Measurements from ENCODE around the gene SLC5A8.

GRCh38 chr12:97490397-97490691 lies 583.3 kb downstream of the NEDD1 start:
- PRO-cap, result no peak
- RAMPAGE, long total RNA, 3 experiments, result no peak in any of the 3 experiments

DNA sequence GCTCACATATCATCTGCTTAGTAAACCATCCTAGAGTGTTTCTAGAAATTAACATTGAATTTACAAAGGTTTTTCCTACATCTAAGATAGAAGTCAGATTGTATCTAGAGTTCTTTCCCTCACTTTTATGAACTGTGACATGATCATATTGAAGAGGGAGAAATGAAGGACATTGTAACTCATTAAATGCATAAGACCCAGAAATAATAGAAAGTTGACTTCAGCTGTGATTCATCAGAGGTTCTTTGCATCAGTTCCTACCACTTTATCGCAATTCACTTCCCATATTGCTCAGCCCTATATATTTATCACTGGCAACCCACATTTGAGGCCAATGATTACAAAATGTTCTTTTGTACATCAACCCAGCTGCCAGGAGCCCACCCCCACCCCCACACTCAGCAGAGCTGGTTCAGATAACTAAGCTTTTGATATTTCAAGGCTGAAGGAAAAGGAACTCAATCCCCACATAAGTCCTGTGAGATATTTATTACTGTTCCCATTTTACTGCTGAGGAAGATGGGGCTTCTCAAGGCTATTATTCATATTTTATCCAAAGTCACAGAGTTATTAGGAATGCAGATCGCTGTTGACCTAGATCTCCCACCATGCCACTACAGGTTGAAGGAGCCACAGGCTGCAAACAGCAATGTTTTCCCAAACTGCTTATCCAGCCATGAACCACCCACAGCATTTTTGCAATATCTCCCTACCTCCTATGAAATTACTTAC lies 51.2 kb upstream of the TMPO start:
- PRO-cap, result no peak
- RAMPAGE, long total RNA, 3 experiments, result no peak in any of the 3 experiments

GRCh38 chr12:98492611-98492999 lies 22.8 kb upstream of the TMPO start:
- PRO-cap, result no peak
- RAMPAGE, long total RNA, 3 experiments, result no peak in any of the 3 experiments

DNA sequence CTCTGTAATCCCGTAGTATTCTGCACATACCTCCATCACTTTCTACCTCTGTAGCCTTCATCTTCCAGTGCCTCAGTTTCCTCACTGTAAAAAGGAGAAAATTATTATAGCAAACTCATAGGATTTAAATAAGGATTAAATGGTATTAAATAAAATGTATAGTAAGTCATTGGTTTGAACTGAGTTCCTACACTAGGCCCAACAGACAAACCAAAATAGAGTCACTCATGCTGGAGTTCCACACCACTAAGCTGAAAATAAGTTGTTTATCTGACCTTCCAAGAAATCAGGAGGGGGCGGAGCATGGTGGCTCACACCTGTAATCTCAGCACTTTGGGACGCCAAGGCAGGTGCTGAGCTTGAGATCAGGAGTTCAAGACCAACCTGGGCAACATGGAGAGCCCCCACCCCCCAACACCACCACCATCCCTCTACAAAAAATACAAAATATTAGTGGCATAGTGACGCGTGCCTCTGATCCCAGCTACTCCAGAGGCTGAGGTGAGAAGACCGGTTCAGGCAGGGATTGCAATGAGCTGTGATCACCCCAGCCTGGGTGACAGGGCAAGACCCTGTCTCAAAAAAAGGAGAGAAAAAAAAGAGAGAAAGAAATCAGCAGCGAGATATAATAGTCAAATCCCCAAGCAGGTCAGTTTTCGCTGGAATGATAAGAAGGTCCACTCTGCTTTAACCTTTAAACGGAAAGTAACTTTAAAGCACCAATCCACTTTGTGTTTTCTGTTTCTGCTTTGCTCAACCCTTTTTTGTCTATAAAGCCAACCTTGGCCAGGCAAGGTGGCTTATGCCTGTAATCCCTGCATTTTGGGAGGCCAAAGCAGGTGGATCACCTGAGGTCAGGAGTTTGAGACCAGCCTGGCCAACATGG lies 21.7 kb upstream of the TMPO start:
- PRO-cap, result no peak
- RAMPAGE, long total RNA, 3 experiments, result no peak in any of the 3 experiments

DNA sequence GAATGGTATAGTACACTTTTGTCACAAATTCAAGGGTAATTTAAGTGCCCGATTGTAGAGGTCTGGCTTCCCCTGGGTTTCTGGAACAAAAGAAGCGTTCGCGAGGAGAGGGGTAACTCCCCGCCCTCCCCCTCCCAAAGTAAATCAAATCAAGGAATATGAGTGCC lies 526 bp upstream of the TMPO start:
- PRO-cap, result no peak
- RAMPAGE, long total RNA, 3 experiments, result no peak in any of the 3 experiments

GRCh38 chr12:98574312-98574759 lies 19.1 kb upstream of the SLC25A3 start:
- PRO-cap, result no peak
- RAMPAGE, long total RNA, 3 experiments, result no peak in any of the 3 experiments

GRCh38 chr12:98643822-98644669 lies 542 bp downstream of the IKBIP start:
- PRO-cap, result no peak
- RAMPAGE, long total RNA, 3 experiments, result no peak in any of the 3 experiments

GRCh38 chr12:99238421-99238717 lies 409.2 kb upstream of the GARIN6 start:
- PRO-cap, result no peak
- RAMPAGE, long total RNA, 3 experiments, result no peak in any of the 3 experiments

- PRO-cap, result no peak
- RAMPAGE, long total RNA, 3 experiments, result no peak in any of the 3 experiments
These were observed 14.5 kb downstream of the BLTP3B start for GRCh38 chr12:100128078-100128658.

DNA sequence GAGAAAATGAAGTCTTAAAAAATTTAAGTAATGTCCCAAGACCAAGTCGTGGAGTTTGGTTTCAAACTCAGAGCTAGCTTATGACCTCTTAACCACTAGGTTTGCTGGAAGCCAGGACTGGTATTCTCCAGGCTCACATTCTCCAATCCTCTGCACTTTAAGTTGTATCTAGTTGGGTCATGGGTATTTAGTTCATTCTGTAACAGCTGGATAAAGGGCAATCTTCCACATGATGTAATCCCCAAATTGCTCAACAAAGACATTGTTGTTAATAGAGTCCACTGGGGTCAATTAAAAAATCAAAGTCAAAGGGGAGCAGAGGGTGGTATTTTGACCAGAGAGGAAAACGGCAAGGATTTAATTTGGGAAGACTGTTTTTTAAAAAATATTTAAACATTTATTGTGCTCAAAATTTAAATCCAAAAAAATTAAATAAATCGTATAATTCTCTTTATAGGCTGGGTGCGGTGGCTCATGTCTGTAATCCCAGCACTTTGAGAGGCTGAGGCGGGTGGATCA lies 17.7 kb upstream of the GAS2L3 start:
- PRO-cap, result no peak
- RAMPAGE, long total RNA, 3 experiments, result no peak in any of the 3 experiments

- PRO-cap, result unidirectional peak, minus-strand start at chr12:100567353
- RAMPAGE, long total RNA, 3 experiments, result no peak in any of the 3 experiments
These were observed 6.2 kb upstream of the GAS2L3 start for GRCh38 chr12:100567216-100567706.

- PRO-cap, result no peak
- RAMPAGE, long total RNA, 3 experiments, result no peak in any of the 3 experiments
These were observed 3.2 kb downstream of the GAS2L3 start for GRCh38 chr12:100576653-100577076.

- PRO-cap, result no peak
- RAMPAGE, long total RNA, 3 experiments, result no peak in any of the 3 experiments
These were observed at the start of gene SLC5A8 for GRCh38 chr12:101209502-101210616. TSS of gene SLC5A8 (minus strand) at chr12:101210238.

DNA sequence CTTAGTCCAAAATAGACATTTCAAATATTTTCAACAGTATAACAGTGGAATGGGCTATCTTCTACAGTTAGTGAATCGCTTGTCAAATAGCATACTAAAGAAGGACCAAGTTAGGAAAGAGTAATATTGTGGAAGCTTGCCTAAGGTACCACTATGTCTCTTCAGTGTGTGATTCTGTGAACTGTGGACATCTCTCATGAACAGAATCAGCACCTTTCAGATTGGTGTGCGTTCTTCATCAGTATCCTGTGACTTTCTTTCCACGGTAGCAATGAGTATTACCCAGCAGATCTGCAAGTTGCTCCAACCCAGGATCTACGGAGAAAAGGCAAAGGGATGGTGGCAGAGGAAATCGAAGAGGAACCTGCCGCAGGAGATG lies 37.3 kb downstream of the UTP20 start:
- PRO-cap, result no peak
- RAMPAGE, long total RNA, 3 experiments, result no peak in any of the 3 experiments

DNA sequence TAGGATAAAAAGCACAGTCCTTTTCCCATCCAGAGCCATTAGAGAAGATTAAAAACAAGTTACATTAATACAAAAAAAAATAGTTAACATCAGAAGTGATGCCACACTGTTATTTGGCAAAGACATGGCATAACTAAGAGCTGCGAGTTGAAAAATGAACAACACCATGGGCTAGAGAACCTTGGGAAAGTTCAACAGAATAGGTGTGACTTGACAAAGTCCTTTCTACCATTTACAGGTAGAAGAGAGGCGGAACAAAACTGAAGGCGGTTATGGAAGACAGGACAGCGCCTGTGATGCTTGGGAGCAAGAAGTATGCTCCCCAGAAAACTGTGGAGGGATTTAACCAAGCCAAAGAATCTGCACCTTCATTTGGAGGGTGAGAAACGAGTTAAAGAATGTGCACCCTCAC lies 995 bp downstream of the ARL1 start:
- PRO-cap, result no peak
- RAMPAGE, long total RNA, 3 experiments, result no peak in any of the 3 experiments

GRCh38 chr12:101527527-101528241 lies 52.5 kb downstream of the SPIC start:
- PRO-cap, result no peak
- RAMPAGE, long total RNA, 3 experiments, result no peak in any of the 3 experiments

DNA sequence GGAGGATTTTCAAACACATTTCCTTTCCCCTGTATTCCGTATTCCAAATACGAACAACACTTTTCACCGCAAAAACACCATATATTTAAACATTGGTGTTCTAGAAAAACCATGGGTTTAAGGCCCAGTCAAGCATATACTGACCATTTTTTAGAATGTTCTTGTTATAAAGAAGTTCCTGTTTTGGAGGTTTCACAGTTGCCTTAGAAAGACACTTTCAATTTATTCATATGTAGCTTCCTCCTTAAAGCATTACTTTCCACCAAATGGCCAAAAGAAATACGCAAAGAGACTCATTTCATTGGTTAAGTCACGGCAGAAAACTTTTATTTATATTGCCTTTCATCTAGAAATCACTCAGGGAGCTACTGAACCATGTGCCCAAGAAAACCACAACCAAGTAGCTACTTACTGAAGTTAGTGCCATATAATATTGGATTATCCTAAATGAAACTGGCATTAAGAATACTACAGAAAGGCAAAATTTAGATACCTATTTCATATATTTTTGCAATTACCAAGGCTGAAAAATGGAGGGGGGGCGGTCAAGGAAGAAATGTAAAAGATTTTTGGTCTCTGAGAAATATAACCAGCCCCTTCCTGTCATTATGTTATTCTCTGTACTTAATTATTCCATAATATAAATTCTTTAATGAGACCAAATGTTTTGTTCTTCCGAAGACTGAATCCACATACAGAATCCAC lies 40.0 kb downstream of the MYBPC1 start:
- PRO-cap, result no peak
- RAMPAGE, long total RNA, 3 experiments, result no peak in any of the 3 experiments

GRCh38 chr12:101726178-101726982 lies 12.9 kb downstream of the SYCP3 start:
- PRO-cap, result no peak
- RAMPAGE, long total RNA, 3 experiments, result no peak in any of the 3 experiments

GRCh38 chr12:101747849-101748849 lies 8.9 kb upstream of the SYCP3 start:
- PRO-cap, result no peak
- RAMPAGE, long total RNA, 3 experiments, result no peak in any of the 3 experiments

DNA sequence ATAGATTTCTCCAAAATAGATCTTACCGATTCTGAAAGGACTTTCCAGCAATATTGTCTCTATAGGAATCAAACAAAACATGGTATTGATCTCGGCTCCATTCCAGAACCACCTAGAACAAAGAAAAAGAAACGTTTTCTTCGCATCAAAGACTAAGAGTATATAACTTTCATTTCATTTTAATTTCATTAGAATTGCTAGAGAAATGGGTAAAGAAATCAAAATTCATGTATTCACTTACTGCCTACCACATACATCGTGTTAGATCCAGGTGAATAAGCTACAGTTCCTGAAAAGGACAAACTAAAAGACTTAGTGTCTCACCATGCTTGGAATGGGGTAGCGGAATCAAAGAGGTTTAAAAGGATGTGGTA lies 34.1 kb downstream of the GNPTAB start:
- PRO-cap, result no peak
- RAMPAGE, long total RNA, 3 experiments, result no peak in any of the 3 experiments